ENCODE measurements around a stretch of chr10.

DNA sequence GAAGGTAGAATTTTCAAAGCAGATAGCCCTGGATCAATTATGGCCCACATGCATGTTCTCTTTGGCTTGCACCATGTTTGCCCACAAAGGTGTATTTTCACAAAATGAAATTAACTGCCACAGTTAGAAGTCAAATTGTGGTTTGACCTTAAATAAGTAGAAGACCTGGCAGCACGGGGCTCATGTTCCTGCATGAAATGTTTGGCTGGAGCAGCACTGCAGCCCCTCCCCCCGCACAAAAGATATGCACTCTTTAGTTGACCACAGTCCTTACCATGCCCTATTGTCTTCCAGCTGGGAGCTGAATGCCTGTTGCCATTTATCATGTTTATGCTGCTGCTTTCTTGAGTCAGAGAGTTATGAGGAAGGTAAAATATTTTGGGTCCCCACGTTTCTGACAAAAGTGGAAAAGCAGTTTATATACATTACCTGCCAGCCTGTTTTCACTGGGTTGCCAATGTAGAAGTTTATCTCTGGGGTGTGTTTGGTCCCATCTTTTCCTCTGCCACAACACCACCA lies 5.7 kb downstream of the PRF1 start:
- PRO-cap, result no peak
- RRBS, result no CpG with 5 or more reads among the region's 3 CpGs

DNA sequence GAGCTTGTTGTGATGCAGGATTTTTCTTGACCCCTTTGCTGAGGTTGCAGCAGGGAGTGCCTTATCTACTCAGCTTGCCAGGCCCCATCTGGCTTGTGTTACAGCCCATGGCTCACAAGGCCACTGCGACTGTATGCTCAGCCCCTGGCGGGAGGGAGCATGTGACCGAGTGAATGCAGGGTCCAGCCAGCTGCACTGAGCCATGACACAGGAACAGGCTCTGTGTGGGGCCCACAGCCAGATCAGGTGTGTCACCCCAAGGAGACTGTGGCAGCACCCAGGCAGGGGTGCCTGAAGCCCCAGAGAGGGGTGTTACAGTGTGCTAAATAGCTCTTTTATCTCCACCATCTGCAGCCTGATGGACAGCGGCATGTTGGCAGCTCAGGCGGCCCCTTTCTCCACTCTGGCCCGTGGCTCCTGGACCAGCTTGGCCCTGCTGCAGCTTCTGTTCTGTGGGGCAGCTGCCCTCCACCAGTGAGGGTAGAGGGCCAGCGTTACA lies 2.6 kb upstream of the PCBD1 start:
- PRO-cap, result no peak
- RRBS, result no CpG with 5 or more reads among the region's 7 CpGs

- PRO-cap, result no peak
- RRBS, result no CpG with 5 or more reads among the region's 2 CpGs
These were observed 572 bp upstream of the UNC5B start for GRCh38 chr10:71211894-71212101.

GRCh38 chr10:71235337-71235802 lies 23.0 kb downstream of the UNC5B start:
- PRO-cap, result no peak
- RRBS, result no CpG with 5 or more reads among the region's 7 CpGs

DNA sequence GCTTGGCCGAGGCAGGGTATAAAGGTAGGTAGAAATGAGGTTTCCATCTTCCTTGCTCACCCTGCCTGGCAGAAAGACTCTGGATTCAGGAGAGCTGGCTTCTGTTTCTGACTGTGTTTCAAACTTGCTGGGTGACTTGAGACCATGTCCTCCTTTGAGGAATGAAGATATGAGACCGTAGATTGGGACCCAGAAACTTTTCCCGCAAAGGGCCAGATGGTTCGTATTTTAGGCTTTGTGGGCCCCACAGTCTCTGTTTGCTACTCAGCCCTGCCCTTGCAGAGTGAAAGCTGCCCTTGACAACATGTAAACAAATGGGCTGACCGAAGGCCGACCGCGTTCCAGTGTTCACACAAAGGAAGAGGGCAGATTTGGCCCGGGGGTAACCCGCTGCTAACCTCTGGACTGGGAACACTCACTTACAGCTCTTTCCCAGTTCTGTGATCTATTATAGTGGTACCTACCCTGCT lies 15.0 kb downstream of the SLC29A3 start:
- PRO-cap, result no peak
- RRBS, result no CpG with 5 or more reads among the region's 10 CpGs

DNA sequence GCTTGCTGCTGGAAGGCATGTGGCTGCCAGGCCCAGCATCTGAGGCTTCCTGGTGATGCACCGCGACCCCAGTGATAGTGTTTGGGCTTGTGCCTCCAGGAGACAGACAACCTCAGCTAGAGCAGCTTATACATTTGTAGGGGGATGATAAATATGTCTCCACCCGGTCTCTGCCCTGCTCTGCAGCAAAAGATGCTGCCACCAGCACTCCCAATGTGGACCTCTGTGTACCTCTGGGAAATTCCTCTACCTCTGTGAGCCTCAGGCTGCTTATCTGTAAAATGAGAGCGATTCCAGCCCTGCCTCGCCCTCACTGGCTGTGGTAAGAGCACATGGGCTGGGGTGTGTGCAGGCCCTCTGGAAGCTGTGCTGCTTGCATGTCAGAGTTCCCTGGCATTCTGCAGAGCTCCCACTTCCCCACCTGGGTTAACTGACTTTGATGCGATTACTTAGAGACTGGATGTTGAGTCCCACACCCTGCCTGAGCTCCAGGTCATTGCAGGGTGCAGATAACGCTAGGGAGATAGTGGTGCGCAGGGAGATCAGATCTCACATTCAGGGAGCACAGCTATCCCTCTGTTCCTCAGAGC lies 19.9 kb downstream of the SLC29A3 start:
- PRO-cap, result no peak
- RRBS, result no CpG with 5 or more reads among the region's 8 CpGs

- PRO-cap, result no peak
- RRBS, result no CpG with 5 or more reads among the region's 4 CpGs
These were observed 18.1 kb upstream of the CDH23 start for GRCh38 chr10:71378609-71379082.

DNA sequence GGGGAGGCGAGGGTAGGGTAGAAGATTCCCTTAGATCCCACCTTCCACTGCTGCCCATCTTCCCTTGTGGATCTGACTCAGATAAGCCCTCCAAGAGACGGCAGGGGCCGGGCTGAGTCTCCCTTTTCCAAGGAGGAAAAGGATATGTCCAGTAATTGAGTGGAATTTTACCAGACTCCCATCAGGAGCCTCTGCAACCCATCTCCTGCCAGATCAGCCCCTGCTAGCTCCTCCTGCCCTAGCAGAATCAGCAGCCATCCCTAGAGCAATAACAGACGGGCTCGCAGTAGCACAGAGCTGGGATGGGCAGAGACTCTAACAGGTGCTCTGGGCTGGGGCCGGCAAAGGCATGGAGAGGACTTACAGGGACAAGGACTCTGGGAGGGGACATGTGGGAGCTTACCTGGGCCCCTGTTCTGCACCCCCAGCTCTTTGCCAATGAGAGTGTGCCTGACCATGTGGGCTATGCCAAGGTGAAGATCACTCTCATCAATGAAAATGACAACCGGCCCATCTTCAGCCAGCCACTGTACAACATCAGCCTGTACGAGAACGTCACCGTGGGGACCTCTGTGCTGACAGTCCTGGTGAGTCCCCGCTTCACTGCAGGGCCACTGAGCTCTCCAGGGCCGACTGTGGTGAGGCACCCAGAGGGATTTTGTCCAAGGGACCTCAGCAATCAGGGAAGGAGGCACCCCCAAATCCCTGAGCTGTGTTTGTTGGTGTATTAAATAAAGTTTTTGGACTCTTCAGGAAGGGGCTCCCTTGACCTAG lies 73.4 kb downstream of the C10orf105 start:
- PRO-cap, result no peak
- RRBS, result no CpG with 5 or more reads among the region's 12 CpGs

GRCh38 chr10:71661904-71662443 lies 57.6 kb downstream of the C10orf105 start:
- PRO-cap, result no peak
- RRBS, result no CpG with 5 or more reads among the region's 21 CpGs

- PRO-cap, result no peak
- RRBS, result no CpG with 5 or more reads among the region's 7 CpGs
These were observed 9.7 kb upstream of the C10orf105 start for GRCh38 chr10:71729275-71729724.

- PRO-cap, result no peak
- RRBS, result no CpG with 5 or more reads among the region's 5 CpGs
These were observed 25.0 kb upstream of the C10orf105 start for GRCh38 chr10:71744408-71745241.

- PRO-cap, result no peak
- RRBS, result no CpG with 5 or more reads among the region's 10 CpGs
These were observed 25.3 kb downstream of the VSIR start for GRCh38 chr10:71747945-71748515.

GRCh38 chr10:71754663-71755004 lies 18.7 kb downstream of the VSIR start:
- PRO-cap, result no peak
- RRBS, result no CpG with 5 or more reads among the region's 3 CpGs

DNA sequence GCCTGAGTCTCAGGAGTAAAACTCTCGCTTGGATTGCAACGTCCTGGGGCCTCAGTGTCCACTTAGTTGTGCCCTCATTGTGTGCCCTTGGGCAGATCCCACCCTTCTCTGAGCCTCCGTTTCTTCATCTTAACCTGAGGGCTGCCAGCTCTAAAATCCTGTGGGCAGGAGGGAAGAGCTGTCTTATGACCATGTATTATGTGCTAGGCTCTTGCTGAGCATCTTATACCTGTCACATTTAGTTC lies 7.0 kb downstream of the VSIR start:
- PRO-cap, result no peak
- RRBS, result no CpG with 5 or more reads among the region's 3 CpGs

GRCh38 chr10:71767545-71768271 lies 5.6 kb downstream of the VSIR start:
- PRO-cap, result no peak
- RRBS, result 3% methylated on average over 3 of the region's 12 CpGs

- PRO-cap, result no peak
- RRBS, result no CpG with 5 or more reads among the region's 9 CpGs
These were observed 2.2 kb downstream of the VSIR start for GRCh38 chr10:71770678-71771934.

- PRO-cap, result no peak
- RRBS, result no CpG with 5 or more reads among the region's 8 CpGs
These were observed 968 bp upstream of the VSIR start for GRCh38 chr10:71774206-71774769.

DNA sequence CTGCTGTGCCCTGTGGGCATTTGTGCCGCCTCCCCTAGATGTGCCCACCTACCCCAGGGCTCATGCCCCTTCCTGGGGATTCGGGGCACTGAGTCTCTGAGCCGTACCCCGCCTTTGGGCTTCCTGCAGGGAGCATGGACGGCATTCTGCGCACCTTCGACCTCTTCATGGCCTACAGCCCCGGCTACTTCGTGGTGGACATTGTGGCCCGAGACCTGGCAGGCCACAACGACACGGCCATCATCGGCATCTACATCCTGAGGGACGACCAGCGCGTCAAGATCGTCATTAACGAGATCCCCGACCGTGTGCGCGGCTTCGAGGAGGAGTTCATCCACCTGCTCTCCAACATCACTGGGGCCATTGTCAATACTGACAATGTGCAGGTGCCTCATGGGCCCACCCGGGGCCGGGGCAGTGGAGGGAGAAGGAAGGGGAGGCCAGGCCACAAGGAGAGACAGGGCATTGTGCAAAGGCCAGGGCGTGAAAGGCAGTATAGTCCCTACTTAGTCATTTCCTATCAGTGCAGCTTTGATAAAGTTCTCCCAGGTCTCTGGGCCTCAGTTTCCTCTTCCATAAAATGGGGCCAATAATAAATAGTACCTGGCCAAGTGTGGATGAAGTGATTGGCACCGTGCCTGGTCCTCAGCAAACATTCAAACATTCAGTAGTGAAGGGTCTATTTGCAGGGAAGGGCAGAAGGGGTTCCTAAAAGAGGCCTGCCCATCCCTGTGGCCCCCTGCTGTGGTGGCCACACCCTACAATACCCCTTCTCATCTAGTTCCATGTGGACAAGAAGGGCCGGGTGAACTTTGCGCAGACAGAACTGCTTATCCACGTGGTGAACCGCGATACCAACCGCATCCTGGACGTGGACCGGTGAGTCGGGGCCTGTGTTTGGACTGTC lies 36.6 kb upstream of the VSIR start:
- PRO-cap, result no peak
- RRBS, result 60% methylated on average over 7 of the region's 36 CpGs

GRCh38 chr10:71831042-71831673 lies 19.9 kb downstream of the PSAP start:
- PRO-cap, result no peak
- RRBS, result no CpG with 5 or more reads among the region's 6 CpGs

- PRO-cap, result no peak
- RRBS, result no CpG with 5 or more reads among the region's 5 CpGs
These were observed 42.6 kb upstream of the CHST3 start for GRCh38 chr10:71921429-71922230.

Measured in MCF 10A (cell line).